Measurements from ENCODE around the genes FAM240A and MYL3.

GRCh38 chr3:45994579-45995441, 814 bp downstream of the FYCO1 start:
- RRBS = under 1% methylated on average over 4 of the region's 24 CpGs

- RRBS = no CpG with 5 or more reads among the region's 6 CpGs
Measured at GRCh38 chr3:46089086-46090052, 62.1 kb upstream of the XCR1 start.

- RRBS = no CpG with 5 or more reads among the region's 5 CpGs
Measured at GRCh38 chr3:46183270-46183854, 24.8 kb downstream of the CCR1 start.

- RRBS = no CpG with 5 or more reads among the region's 6 CpGs
Measured at GRCh38 chr3:46213113-46213823, 5.2 kb upstream of the CCR1 start.

DNA sequence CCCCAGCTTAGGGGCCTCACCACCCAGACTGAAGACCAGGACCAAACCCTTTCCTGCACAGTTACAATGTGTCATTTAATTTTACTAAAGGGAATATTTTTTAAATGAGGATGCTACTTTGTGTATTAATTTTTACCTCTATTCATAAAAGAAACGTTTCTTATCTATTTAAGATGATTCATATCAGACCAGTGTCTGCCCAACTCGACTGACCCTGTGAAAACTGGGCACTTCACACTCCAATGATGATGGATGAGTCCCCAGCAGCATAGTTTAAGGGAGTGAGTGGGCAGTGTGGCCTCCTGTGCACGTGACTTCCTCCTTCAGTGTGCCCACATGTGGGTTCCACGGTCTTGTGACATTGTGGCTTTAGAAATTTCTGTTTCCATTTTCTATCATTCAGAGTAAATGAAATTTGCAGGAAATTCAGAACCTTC, 11.0 kb upstream of the CCRL2 start:
- RRBS = no CpG with 5 or more reads among the region's 4 CpGs

DNA sequence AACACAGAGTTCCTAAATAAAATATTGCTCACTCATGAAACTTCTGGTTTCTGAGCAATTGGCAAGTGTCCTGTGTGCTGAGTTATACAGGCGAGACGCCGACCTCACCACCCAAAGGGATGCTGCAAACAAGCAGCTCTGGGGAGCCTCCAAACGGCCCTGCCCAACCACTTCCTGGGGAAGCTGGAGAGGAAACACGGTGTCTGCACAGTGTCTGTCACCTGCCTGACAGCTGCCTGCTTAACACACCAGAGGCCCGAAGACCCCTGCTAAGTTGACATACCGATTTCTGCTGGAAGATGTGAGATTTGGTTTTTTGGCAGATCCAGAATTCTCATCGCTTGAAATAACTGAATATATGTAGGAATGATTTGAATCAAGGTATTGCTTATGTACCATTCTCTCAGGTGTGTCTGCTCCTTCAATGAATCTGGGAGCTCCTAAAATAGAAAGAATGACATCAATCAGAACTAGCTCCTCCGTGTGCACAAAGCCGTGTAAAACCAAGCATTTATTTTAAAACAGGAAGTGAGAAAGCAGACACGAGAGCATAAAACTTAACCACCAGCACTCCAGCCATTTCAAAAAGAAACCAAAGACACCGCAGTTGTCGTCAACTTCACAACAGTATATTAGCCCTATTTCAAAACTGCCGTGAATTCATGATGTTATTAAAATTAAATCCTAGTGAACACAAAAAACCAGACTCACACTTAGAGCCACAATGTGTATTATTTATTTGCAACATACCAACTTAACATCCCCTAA, 27.2 kb downstream of the LRRC2 start:
- RRBS = no CpG with 5 or more reads among the region's 14 CpGs

DNA sequence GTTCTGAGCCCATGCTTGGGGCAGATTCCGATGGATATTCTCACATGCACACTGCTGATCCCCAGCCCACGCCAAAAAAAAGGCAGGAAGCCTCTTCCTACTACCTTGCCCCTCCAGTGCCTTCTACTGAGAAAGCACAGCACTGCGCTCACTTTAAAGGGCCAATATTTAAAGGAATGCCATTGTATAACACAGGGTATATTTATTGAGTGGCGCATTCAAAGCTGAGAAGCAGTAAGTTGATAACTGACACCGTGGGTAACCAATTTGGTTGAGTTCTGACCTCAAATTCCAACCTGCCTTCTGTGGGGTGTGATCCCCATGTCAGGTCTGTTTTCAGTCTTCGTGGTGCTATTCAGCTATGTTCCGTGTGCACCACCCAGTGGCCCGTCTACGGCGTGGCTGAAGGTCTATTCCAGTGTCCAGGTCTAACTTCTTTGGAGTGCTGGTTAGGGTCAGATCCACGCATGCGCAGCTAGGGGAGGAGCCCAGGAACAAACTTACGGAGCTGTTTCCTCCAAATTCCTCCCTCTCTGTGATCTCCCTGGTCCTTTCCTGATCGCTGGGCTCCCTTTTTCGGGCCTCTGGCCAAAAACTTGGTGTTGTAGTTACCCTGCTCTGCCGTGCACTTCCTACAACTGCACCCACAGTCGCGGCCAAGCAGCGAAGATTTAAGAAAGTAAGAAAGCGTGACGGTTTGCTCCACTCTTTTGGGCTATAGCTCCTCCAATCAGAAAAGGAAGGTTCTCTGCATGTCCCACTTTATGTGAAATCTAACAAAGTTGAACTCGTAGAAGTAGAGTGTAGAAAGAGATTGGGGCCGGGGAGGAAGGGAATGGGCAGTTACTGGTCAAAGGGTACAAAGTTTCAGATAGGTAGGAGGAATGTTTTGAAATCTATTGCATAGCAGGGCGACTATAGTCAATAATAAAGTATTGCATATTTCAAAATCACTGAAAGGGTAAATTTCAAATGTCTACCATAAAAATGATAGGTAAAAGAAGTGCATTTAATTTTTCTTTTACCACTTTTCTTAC, 7.7 kb downstream of the LRRC2 start:
- RRBS = no CpG with 5 or more reads among the region's 24 CpGs

DNA sequence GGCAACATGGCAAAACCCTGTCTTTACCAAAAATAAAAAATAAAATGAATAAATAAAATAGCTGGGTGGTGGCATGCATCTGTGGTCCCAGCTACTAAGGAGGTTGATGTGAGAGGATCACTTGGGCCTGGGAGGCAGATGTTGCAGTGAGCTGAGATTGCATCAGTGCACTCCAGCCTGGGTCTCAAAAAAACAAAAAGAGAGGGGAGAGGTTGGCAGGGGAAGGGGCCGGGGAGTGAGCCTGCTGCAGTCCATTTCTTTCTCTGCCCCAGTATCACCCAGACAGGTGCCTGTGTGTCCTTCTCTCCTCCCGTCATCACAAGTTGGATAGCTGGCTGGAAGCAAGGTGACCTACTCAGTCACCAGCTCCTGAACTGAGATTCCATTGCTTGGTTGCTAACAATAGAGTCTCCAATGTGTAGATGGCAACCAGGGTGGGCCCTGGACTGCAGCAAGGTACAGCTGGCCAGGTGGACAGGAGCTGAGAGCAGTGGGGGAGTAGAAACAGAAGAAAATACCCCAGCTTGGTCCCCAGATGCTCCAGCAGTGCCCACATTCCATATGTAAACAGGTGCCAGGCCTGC, 4.7 kb downstream of the LRRC2 start:
- RRBS = no CpG with 5 or more reads among the region's 2 CpGs

DNA sequence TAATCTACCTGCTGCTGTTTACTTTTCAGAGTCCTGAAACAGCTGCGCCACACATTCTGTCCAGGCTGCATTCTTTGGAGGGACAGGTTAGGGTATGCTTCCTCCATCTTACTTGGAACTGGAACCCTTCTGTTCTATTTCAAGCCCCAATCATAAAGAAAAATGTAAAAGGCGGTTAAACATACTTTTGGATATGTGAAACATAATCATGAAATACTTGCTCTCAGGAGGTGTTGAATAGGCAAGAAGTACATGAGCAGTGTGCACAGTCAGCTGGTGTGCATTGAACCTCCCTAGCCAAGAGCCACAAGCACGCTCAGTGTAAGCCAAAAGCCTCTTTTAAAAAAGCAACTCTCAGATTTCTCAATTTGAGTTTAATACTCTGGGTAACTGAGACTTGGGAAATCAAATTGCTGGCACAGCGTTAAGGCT, at the start of gene FAM240A:
TSS of gene FAM240A (plus strand) at position 408 of the 432 bp plus-strand sequence.
- RRBS = no CpG with 5 or more reads among the region's 4 CpGs

- RRBS = 5% methylated on average over 43 of the region's 69 CpGs
Measured at GRCh38 chr3:46845504-46846572, 17.4 kb downstream of the MYL3 start.

DNA sequence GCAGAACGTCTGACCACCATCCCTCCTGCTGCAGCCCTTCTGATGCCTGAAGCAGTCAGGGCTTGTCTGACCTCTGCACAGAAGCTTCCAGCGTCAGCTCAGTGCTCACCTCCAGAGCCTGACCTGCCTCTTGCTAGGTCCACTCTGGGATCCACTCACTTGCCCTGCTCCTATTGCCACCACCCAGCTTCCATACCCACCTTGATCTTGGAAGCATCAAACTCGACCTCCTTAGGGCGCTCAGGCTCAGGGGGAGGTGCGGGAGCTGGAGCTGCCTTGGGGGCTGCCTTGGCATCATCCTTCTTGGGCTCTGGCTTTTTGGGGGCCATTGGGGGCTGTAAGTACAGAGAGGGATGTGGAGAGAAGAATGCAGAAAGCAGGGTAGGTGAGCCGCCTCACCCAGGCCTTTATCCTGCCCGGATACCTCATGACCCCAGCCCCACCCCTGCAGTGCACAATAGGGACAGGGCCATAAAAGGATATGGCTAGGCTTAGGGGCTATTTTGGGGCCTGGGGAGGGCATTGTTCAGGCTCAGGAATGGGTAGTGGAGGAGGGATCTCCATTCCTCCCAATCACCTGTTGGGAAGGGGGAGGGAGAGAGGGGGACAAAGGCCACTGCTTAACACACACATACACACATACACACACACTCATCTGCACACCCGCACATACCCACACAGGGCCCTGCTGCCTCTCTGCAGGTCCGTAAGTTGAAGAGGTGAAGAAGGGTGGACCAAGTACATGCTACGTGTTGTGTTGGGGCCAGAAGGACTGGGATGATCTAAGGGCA, at the start of gene MYL3:
TSS of gene MYL3 (minus strand) at position 383 of the 791 bp plus-strand sequence.
- RRBS = no CpG with 5 or more reads among the region's 10 CpGs

- RRBS = 19% methylated on average over 3 of the region's 21 CpGs
Measured at GRCh38 chr3:46880954-46881505, 3.5 kb downstream of the PTH1R start.

DNA sequence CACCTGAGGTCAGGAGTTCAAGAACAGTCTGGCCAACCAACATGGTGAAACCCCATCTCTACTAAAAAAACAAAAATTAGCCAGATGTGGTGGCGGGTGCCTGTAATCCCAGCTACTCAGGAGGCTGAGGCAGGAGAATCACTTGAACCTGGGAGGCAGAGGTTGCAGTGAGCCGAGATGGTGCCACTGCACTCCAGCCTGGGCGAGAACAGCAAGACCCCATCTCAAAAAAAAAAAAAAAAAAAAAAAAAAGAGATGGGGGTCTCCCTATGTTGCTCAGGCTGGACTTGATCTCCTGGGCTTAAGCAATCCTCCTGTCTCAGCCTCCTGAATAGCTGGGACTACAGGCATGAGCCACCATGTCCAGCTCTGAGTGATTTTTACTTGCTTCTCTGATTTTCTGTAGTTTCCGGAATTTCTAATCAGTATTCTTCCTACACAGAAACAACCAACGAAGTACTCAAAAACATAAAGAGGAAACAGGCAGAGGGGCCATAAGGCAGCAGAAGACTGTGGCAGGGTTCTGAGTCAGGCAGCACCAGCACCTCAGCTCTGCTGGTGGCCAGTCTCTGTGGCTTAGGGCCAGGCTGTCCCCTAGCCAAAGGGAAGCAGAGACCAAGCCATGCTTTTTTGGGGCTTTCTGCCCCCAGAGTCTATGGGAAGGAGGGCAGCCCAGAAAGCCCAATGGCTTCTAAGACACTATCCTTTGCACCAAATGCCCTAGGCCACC, 46.6 kb downstream of the CCDC12 start:
- RRBS = no CpG with 5 or more reads among the region's 5 CpGs

DNA sequence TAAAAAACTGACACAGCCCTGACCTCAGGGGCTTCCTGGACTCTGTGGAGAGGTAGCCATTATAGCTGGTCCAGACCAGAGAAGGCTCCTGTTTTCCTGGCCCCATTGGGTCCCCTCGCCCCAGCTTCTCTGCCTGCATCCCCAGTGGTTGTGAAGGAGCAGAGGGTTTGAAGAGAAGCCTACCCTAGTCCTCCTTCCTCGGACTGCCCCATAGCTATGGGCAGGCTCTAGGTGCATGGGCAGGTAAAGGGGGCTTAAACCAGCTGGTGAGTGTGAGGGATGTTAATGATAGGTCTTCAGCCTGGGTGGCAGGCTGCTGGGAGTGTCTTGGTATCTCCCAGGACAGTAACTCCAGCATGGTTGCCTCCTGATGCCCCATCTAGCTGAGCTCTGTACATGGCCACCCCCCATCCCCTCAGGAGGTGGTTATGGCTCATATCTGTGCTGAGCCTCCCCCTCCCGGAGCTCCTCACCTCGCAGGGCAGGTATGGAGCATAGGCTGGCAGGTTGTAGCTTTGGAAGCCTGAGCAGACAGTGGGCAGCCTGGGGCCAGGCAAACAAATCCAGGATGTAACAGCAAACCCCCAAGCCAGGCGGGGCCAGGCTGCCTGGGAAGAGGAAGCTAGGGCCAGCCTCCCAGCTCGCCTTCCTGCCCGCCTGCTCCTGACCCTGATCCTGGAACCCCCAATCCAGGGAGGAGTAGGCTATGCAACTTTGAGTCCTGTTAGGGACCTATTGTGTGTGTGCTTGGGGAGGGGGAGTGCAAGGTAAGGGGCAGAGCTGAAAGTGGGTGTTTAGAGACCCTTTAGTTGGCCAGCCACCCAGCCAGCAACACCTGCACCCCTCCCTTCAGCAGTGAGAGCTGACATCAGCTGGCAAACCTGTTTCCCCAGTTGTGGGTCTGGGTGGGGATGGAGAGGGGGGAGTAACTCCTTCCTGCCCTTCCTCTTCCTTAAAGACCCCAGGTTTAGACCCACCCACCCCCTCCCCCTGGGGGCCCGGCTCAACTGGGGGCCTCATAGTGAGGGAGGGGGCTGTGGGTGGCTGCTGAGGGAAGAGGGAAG, 2.3 kb downstream of the NBEAL2 start:
- RRBS = no CpG with 5 or more reads among the region's 8 CpGs

- RRBS = no CpG with 5 or more reads among the region's 25 CpGs
Measured at GRCh38 chr3:46988705-46989940, 9.7 kb downstream of the NBEAL2 start.

DNA sequence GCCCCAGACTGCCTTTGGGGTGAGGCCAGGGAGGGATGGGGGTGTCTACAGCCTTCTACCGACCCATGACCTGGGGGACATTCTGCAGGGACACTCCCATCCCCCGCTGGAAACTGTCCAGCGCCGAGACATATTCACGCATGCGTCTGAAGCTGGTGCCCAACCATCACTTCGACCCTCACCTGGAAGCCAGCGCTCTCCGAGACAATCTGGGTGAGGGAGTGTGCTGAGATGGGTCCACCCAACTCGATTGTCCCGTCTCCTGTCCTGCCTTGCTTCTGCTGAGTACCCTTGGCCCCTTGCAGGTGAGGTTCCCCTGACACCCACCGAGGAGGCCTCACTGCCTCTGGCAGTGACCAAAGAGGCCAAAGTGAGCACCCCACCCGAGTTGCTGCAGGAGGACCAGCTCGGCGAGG, 23.4 kb downstream of the NBEAL2 start:
- RRBS = no CpG with 5 or more reads among the region's 15 CpGs

DNA sequence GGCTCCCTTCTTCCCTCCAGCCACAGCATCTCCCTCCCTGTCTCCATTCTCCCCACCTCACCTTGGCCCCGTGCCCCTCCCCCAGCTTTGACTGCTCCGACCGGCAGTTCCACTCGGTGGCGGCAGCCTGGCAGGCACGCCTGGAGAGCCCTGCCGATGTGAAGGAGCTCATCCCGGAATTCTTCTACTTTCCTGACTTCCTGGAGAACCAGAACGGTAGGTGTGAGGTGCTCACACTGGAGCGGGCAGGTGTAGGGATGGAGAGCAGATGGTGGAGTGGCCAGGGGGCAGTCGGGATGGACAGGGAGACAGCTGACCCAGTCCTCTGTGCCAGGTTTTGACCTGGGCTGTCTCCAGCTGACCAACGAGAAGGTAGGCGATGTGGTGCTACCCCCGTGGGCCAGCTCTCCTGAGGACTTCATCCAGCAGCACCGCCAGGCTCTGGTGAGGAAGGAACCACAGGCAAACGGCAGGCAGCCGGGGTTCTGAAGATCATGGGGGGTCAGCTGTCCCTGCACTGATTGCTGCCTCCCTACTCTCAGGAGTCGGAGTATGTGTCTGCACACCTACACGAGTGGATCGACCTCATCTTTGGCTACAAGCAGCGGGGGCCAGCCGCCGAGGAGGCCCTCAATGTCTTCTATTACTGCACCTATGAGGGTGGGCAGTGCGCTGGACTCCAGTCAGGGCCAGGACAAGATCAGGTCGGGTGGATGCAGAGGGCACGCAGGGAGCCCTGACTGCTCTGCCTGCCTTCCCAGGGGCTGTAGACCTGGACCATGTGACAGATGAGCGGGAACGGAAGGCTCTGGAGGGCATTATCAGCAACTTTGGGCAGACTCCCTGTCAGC, 26.2 kb downstream of the NBEAL2 start:
- RRBS = 98% methylated on average over 5 of the region's 28 CpGs

GRCh38 chr3:47011386-47012247, 32.2 kb downstream of the NBEAL2 start:
- RRBS = no CpG with 5 or more reads among the region's 8 CpGs

- RRBS = no CpG with 5 or more reads among the region's 5 CpGs
Measured at GRCh38 chr3:47097886-47098263, 66.0 kb downstream of the SETD2 start.

GRCh38 chr3:47123271-47123635, 40.7 kb downstream of the SETD2 start:
- RRBS = no CpG with 5 or more reads among the region's 13 CpGs